Subcutaneous preadipocyte (primary cell): ENCODE data around the gene FBLL1.

GRCh38 chr5:160507136-160507517 is 85.5 kb downstream of the PTTG1 start:
- CAGE, long polyA plus RNA = no peak

GRCh38 chr5:161548002-161549052 is 1.8 kb upstream of the GABRB2 start:
- CAGE, long polyA plus RNA = no peak

GRCh38 chr5:163502943-163503736 is 2.3 kb upstream of the MAT2B start:
- CAGE, long polyA plus RNA = start-site peak on the plus strand at chr5:163503206-163503346, 791 and 172 reads in 2 replicates

- CAGE, long polyA plus RNA = no peak
These were observed 409.5 kb downstream of the MAT2B start for GRCh38 chr5:163914927-163915405.

DNA sequence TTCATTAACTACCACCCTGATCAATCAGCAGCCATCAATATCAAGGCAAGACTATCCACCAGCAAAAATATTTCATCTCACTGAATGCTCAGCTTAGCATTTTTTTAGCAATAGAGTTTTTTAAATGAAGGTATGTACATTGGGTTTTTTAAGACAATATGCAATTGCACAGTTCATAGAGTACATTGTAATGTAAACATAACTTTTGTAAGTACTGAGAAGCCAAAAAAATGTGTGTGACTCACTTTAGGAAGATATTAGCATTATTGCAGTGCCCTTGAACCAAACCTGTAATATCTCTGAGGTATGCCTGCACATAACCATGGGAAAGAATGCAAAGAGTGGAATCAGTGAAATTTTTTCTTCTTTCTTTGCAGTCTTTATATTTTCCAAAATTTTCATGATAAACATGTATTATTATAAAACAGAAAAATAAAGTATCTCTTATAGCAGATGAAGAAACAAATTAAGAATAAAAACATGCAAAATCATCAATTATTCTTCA is 220.7 kb upstream of the TENM2 start:
- CAGE, long polyA plus RNA = no peak

DNA sequence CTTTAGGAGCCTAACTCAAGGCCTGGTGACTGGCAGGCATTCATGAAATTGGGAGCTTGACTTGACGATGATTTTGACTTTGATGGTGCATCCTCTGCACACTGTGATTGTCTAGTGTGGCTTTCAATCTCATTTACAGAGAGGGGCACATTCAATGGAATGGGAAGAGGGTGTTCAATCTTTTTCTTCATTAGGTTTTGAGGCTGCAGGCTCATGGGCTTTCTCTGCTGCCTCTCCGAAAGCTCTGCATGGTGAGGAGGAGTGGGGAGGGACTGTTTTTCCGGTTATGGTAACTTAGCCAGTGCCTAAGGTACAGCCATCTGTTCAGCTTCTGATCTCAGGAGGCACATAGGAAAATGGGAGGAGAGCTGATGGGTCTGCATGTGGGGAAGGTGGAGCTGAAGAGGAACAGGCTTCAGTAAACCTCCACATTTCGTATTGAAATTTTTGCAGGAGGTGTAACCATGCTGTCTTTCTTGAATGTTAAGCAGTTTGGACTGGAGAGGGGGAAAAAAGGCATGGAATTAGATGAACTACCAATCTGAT is 292.2 kb downstream of the TENM2 start:
- CAGE, long polyA plus RNA = no peak

DNA sequence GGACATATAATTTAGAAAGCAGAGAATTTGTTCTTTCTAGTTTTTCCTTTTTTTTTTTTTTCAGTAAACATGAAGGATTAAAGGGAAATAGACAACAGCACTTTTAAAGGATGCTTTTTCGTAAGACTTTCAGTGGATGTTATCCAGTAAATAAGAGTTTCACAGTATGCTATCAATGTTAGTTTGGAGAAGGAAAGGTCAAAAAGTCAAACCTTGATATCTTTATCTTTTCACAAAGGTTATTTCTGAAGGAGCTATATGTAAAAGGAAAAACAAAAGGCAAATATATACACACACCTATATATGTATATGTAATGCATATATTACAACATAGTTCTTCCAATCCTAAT is 645.9 kb upstream of the WWC1 start:
- CAGE, long polyA plus RNA = no peak

DNA sequence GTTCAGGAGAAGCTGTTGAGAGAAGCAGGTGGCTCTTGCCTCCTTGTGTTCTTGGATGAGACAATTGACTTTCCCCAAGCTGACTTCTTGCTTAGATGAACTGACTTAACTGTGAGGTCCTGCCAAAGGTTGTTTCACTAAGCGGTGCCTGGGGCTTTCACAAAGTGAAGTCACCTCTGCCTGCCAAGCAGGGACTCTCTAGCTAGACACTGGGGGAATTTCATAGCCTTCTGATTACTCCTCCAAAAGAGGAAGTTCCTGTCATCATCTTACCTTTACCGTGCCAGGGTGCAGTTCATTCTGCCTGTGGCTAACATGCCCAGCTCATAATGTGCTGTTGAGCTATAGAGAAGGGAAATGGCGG is 472.1 kb upstream of the WWC1 start:
- CAGE, long polyA plus RNA = no peak

DNA sequence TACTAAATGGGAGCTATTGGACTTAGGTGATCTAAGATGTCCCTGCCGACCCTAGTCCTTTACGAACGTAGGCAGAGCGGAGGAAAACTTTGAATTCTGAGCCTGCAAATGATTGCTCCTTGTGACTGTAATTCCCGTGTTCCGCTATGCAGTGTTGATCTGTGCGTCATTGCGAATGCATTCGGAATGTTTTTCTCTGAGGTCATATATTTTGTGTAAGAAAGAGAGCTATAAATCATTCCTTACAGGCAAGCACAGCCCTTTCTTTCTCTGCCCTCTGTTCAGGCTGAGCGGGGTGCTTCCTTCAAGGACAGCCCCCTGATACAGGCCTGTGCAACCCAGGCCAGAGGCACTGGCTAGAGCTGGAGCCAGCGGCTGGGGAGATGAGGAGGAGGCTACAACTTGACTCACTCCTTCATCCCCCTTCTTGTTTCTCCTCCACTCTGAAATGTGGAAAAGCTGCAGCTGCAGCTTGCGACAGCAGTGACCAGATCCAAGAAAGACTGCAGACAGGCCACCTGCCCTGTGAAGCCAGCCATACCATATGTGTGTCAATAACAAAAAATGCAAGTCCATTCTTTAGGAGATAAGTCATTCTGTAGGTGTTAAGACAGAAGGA is 345.8 kb upstream of the WWC1 start:
- CAGE, long polyA plus RNA = no peak

DNA sequence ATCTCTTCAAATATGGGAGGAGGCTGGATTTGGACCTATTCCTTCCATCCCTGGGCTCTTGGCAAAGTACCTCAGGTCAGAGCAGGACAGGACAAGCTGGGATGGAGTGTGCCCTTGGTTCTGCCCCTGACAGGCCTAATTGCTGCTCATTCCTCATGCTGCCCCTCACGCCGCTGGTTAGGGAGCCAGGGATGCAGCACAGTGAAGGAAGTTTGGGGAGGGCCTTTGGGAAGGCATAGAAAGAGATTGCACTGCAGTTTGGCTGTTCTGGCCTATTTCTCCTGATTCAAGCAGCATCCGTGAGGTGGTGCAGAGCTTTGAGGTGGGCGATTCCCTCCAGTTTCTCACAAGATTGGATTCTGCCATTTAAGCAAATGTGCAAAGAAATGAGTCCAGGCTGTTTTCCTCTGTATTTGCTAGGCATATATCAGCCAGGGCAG is 345.2 kb upstream of the WWC1 start:
- CAGE, long polyA plus RNA = no peak

GRCh38 chr5:168307848-168308520 is 16.5 kb downstream of the WWC1 start:
- CAGE, long polyA plus RNA = no peak

GRCh38 chr5:168370826-168371649 is 79.6 kb downstream of the WWC1 start:
- CAGE, long polyA plus RNA = no peak

DNA sequence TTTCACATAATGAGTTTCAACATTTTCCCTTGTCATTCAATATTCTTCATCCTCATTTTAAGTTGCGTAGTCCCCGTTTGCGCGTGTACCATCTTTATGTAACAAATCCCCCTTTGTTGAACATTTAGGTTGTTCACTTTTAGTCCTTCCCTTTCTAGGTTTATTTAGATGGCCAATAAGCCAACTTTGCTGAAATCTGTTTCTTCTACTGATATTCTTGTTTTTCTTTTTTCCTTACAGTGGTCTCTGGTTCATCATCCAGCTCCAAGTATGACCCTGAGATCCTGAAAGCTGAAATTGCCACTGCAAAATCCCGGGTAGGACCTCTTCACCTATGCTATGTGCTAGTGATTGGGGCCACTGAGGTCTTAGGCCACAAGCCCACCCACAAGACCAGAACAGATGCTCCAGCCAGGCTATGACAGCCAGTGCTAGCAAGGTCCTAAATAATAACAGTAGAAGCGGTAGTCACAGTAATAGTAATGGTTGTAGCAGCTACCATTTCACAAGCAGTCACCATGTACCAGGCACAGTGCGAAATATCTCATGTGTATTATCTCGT is 88.7 kb upstream of the RARS1 start:
- CAGE, long polyA plus RNA = no peak

DNA sequence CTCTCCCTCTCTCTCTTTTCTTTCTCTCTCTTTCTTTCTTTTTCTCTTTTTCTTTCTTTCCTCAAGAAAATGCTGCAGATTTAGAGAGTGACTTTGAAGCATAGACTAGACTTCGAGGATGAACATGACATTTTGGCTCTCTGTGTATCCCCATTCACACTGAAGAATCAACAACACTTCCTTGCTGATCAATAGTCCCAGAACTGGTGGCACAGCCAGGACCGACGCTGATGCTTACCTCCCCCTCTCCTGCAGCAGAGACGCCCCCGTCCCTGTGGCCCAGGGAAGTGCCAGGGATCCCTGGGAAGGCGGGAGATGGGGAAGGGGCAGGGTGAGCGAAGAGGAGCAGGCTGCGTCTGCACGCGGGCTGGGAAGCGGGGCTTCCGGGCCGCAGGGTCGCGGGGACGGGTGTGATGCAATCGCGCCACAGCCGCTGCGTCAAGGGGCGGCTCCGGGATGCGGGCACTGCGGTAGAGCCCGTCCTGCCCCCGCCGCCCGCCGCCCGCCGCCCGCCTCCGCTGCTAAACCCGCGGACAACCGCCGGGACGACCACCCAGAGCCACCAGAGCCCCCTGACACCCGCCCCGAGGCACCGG is at the start of gene FBLL1:
Gene FBLL1, plus strand, starts transcription at position 427 of the 596 bp plus-strand sequence.
- CAGE, long polyA plus RNA = no peak

GRCh38 chr5:168577686-168578585 is 1.2 kb downstream of the PANK3 start:
- CAGE, long polyA plus RNA = no peak

DNA sequence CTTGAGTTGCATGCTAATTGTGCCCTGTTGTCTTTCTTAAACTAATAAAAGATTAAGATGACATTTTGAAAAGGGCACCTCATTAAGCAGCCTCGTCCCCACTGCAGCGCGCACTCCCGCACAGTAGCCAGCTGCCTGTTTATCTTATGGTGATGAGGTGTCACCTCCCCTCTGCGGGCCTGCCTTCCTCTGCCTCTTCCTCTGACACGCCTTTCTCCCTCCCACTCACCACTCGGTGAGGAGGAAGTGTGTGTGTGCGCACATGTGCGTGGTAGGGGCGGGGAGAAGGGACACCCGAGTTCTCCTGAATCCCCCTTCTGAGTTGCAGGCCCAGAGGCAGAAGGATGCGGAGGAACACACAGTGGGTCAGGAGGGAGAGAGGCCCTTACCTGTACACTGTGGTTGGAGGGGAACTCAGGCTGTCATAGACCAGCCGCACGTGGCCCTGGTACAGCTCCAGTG is 104.4 kb upstream of the PANK3 start:
- CAGE, long polyA plus RNA = no peak

DNA sequence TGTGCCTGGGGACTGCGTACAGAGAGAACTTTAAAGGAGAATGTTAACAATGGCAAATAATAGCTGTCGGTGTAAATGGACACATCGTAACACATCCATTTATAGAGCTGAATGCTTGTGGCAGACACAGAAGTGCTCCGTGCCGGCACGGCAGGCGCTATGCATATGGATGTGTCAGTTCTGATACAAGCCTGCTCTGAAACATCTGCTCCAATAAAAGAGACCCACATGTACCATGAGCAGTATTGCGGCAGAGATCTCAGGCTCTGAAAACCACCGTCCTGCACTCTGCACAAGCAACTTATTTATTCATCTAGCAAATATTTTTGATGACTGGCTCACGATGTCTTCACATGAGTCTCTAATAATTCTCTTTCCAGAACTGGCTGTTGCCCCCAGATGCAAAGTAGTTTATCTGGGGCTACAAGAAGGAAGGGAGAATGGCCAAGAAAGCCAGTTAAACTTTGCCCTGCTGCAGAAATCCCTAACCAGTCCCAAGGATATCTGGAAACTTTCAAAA is 290.8 kb upstream of the PANK3 start:
- CAGE, long polyA plus RNA = no peak

GRCh38 chr5:168877399-168878110 is 298.4 kb upstream of the PANK3 start:
- CAGE, long polyA plus RNA = no peak

DNA sequence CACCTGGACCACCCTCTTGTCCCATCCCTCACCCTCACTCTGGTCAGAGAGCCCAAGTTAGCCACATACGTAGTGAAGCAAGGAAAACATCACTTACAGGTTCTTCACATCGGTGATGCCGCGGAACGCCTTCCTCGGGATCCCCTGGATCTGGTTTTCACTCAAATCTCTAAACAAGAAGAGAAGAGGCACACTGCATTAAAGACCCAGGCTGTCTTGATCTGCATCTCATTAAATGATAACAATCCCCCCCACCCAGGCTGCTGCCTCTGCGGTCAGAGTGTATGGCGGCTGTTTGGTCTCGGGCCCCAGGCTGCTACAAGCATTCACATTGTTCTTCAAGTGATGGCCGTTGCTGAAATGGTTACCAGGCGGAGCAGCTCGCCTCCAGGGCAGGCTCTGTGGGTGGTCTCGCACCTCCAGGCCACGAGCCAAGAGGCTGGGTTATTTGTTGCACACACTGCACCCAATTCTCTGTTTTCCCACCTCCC is 304.0 kb upstream of the PANK3 start:
- CAGE, long polyA plus RNA = no peak

- CAGE, long polyA plus RNA = no peak
These were observed 276.5 kb downstream of the SLIT3 start for GRCh38 chr5:169024294-169024934.